LUHMES (cell line): Measurements from ENCODE around the genes NR1H4, GNPTAB and IGF1.

DNA sequence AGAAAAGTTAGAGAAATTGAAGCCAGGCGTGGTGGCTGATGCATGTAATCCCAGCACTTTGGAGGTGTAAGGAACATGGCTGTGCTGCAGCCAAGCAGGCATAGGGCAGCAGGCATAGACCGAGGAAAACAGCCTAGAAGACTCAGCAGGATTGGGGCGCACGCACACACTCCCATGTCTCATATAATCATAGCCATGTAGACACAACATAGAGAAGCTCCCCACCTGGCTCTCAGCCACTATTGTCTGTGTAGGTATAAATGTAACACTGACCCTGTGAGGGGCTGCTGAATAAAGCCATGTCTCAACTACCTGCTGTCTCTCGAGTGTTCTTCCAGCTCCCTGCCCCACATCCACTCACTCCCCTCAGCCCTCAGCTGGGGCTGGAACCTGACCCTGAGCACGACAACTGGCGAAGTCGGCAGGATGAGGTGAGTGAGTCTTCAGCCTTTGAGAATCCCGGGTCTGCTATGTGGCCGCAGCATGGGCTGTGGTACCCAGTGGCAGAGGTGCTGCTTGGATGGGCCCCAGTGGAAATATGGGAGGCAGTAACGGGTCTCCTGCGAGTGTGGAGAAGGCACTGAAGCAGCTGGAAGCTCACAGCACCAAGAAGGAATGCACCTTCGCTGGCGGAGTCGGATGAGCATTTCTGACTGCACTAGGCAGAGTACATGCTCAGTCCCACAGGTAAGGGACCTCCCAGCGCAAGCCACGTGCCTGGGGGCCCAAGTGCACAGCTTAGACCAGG, 95.7 kb upstream of the TMPO start:
- PRO-cap = no peak

DNA sequence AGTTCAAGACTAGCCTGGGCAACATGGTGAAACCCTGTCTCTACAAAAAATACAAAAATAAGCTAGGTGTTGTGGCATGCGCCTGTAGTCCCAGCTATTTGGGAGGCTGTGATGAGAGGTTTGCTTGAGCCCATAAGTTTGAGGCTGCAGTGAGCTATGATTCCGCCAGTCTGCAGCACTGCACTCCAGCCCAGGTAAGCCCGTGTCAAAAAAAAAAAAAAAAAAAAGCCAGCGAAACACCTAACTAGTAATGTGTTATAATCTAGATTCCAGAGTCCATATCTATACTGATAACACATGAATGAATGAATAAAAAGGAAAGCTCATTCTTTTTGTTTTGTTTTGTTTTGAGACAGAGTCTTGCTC, 18.5 kb upstream of the SLC25A3 start:
- PRO-cap = no peak

- PRO-cap = no peak
These were observed 318 bp downstream of the APAF1 start for GRCh38 chr12:98645353-98645862.

DNA sequence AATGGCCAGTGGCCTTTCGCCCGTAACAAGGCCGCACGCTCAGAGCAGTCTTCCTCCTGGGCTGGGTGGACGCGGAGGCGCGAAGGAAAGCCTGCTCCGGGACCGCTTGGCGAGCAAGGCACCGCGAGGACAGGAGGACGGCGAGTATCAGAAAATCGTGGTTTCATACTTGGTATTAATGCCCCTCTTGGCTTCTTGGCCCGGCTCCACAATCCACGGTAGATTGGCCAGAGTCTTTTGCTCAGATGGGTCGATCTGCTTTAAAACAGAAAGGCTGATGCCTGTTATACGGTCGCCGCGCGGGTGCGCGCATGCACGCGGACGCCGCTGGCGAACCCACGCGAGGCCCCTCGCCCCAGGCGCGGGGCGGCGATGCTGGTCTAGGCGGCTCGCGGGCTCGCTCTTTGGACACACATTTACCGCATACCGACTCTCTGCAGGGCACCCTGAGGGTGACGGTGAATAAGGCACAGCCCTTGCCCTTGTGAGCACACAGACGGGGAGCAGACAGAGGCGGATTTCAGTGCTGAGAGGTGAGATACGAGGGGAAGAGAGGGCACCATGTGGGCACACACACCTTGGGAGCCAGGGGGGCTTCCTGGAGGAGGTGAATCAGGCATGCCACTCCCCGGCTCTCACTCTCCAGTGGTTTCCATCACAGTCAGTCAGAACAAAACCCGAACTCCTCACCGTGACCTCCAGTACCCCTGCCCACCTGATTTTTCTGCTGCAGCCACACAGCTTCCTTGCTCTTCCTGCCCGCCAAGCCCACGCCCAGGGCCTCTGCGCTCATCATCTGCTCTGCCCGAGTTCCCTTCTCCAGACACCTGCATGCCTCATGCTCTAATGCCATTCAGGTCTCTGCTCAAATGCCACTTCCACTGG, 100.7 kb downstream of the APAF1 start:
- PRO-cap = no peak

GRCh38 chr12:99079798-99080215, 434.7 kb downstream of the APAF1 start:
- PRO-cap = no peak

DNA sequence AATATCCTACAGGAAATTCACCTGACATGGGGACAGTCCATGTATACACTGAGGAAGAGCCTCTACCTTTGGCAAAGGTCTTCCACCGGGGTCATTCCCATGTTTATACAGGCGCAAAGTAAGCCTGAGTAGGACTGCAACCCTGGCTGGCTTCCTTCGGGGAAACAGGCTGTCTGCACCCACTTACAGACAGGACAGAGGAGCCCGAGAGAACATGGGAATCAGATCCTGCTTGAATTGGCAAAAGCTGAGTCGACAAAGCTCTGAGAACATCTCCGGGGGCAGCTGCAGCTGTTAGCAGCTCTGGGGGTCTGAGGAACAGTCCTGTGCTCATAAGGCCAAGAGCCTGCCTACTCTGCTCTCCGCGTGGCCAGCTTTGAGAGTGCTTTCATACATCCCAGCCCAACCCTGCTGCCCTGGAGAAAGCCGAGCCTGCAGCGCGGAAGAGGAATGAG, 2.8 kb upstream of the ACTR6 start:
- PRO-cap = no peak

DNA sequence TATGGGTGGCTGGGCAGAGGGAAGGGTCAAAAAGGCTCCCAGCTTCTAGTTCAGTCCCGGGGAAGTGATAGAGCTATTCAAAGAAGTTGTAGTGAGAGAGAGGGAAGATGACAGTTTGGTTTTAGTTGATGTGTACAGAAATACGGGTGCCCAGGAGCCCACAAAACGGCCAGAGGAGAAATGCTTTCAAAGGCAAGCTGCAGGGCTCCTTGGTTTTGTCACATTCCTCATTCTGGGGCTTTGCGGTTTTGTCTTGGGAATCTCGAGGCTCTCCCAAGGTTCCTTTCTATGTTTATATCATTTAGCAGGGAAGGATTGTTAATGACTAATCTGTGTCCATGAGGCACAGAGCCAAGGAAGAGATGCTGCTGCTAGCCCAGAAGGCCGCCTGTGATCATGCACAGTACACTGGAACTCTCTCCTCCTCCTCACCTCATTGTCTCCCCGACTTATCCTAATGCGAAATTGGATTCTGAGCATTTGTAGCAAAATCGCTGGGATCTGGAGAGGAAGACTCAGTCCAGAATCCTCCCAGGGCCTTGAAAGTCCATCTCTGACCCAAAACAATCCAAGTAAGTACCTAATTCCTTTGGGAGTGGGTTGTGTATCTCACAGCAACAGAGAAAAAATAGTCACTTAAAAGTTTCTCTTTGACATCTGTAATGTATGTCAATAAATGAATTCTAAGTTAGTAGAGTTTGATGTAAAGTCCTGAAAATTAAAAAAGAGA, at the start of gene NR1H4:
NR1H4 (plus strand) TSS at position 379 of the 730 bp plus-strand sequence.
- PRO-cap = no peak

- PRO-cap = no peak
These were observed 46.5 kb downstream of the NR1H4 start for GRCh38 chr12:100520021-100520745.

- PRO-cap = no peak
These were observed 64.2 kb downstream of the SLC5A8 start for GRCh38 chr12:101145813-101146278.

GRCh38 chr12:101617048-101617434, 22.3 kb downstream of the MYBPC1 start:
- PRO-cap = no peak

- PRO-cap = bidirectional peak, plus-strand start at chr12:101698429, minus-strand start at chr12:101698257; unidirectional peak, minus-strand start at chr12:101698610
These were observed 728 bp downstream of the CHPT1 start for GRCh38 chr12:101698028-101698708.

GRCh38 chr12:101791233-101791742, 39.5 kb downstream of the GNPTAB start:
- PRO-cap = no peak

DNA sequence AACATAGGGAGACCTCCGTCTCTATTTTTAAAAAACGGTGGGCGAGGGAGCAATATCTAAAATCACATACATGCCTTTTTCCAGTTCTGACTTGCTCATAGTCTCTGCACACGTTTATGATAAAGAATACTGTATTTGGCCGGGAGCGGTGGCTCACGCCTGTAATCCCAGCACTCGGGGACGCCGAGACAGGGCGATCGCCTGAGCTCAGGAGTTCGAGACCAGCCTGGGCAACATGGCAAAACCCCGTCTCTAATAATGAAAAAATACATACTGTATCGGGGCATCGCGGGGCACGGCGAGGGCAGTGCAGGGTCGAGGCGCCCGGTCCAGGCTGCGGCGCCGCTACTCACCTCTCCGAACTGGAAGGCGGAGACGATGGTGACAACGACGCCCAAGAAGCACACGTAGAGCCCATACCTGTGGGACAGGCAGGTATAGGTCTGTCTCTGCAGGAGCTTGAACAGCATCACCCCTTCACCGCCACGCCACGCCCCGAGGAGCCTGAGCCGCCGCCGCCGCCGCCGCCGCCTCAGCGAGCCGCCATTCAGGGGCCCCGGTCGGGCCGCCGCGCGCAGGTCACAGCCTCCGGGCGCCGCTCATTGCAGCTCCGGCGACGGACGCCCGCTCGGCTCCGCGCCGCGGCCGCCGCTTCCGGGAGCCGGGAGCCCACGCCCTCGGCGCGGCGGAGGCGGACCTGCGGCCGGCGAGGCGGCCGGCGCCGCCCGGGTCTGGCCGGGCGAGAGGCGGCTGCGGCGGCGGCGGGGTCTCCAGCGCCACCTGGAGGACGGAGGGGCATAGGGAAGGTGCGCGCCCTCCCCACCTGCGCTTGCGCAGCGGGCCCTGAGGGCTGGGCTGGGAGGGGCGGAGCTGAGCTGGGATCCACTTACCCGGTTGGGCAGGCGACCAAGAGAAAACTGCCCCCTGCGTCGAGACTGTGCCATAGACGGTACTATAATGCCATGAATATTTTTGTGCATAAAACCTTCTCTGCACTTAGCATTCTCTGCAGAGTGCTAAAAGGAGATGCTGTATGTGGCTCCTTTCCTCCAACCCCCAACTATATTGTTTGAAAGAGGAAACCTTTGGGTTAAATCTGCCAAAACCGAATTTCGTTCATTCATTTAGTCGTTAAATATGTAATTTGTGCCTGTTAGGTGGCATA, at the start of gene GNPTAB:
GNPTAB (minus strand) TSS at position 754 of the 1,165 bp plus-strand sequence.
- PRO-cap = unidirectional peak, minus-strand start at position 734 of the sequence

- PRO-cap = no peak
These were observed 31.0 kb downstream of the DRAM1 start for GRCh38 chr12:101908311-101908936.

DNA sequence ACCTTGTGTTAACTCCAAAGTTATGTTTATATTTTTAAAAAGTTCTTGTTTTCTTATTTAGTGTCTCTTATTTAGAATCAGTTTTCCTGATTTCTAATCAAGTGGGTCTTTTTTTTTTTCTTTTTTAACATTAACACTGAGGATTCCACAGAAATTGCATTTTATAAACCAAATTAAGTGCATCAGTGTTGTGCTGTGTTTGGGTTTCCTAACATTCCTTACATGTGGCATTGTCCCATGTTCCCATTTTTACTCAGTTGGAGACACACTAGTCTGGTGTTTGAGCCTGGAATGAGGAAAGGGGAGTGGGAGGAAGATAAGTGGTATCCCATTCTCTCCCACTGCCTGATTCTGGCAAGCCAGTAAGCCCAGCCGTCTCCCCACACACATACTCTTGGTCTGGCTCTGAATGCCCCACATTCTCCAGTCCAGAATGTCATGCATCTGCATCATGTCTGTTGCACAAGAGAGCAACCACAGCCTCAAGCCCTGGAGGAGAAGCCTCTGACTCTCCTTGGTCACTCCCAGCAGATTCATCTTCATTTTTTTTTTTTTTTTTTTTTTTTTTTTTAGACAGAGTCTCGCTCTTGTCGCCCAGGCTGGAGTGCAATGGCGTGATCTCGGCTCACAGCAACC, 47.9 kb downstream of the DRAM1 start:
- PRO-cap = no peak

- PRO-cap = no peak
These were observed 62.6 kb downstream of the IGF1 start for GRCh38 chr12:102417687-102418202.

GRCh38 chr12:102454292-102454795, 26.0 kb downstream of the IGF1 start:
- PRO-cap = no peak

- PRO-cap = no peak
These were observed 17.2 kb downstream of the IGF1 start for GRCh38 chr12:102463053-102463596.

- PRO-cap = no peak
These were observed at the start of gene IGF1 for GRCh38 chr12:102480197-102481000. Gene IGF1 (minus strand): TSS chr12:102480563.

GRCh38 chr12:103673830-103674438, 86.9 kb downstream of the STAB2 start:
- PRO-cap = no peak